Cardiac atrium fibroblast (primary cell): Measurements from ENCODE around the genes HS3ST2 and USP31.

DNA sequence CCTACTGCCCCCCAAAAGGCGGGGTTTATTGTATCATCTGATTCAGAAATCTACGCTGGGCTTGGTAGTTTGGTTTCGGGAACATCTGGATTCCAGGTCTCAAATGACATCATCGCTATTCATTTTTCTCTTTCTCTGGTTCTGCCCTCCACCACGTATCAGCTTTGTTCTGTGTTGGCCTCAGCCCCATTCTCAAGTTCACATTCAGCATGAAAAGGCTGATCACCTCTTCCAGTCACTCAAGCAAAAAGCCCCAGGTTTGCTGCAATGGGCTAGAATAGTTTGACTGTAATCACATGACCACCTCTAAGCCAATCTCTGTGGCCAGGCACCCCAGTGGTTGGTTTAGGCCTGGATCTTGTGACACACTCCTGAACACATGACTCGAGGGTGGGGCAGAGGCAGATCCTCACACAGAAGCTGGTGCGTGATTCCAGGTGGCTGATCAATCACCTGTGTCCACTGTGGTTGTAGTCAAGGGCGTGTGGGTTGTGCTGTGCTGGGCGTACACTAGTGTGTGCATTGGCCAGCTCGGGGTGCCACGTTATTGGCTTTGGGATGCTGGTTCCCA is 11.8 kb downstream of the EEF2K start:
- RAMPAGE, long total RNA: no peak

DNA sequence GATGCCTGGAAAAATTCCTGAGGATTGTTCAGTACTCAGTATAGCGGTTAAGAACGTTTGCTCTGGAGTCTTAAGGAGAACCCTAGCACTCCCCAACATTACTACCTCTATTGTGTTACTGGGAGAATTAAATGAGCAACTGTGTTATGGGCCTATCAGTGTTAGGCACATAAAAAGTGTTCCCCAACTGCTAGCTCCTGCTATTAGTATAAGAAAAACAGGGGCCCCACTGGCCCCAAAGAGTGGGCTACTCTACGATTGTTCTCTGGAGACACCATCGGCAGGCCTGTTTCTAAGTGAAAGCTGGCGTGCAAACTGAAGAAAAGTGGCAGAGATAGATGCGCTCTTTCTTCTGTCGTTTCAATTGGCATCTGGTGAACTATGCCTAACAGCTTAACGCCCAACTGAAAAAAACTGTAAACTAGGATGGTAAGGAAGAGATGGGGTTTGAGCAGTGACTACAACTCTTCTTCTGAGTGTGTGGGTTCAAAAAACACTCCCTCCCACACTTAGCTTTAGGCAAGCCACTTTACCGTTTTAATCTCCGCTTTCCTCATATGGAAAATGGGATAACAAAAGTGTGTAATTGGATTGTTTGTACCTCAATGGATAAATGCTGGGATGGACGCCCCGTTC is 1.3 kb downstream of the CDR2 start:
- RAMPAGE, long total RNA: no peak

- RAMPAGE, long total RNA: no peak
Measured at GRCh38 chr16:22406051-22406454, 31.6 kb upstream of the CDR2 start.

DNA sequence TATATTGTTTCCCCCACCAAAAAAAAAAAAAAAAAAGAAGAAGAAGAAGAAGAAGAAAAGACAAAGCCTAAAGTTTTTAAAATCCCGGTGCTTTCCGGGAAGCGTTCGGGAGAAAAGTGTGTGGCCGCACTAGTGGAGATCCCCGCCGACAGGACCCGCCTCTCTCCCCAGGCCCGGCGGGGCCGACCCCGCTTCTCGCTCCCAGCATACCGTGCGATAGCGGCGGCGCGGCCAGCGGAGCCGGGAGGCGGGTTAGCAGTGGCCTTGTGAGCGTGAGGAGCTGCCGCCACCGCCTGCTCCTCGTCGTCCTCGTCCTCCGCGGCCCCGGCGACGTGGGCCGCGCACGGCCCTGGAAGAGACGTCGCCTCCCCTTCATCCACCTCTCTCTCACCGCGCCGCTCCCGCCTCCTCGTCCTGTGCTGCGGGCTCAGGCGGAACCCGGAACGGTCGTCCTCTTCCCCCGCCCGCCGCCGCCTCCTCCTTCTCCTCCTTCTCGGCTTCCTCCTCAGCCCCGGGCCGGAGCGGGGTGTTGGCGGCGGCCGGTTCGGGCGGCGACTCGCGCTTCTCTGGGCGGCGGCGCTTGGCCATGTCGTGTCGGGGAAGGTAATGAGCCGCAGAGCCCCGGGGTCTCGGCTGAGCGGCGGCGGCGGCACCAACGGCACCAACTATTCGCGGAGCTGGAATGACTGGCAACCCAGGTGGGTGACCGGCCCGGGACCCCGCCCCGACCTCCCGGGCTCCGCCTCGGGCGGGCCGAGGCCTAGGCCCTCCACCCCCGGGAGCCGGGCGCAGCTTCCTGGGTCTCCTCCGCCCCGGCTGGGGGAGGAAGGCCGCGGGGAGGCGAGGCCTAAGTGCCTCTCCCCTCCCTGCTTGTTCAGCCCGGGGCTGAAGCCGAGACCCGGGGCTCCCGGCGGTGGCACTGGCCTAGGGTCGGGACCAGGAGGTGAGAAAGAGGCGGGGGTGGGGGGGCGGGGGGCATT is 62.7 kb upstream of the CDR2 start:
- RAMPAGE, long total RNA: no peak

DNA sequence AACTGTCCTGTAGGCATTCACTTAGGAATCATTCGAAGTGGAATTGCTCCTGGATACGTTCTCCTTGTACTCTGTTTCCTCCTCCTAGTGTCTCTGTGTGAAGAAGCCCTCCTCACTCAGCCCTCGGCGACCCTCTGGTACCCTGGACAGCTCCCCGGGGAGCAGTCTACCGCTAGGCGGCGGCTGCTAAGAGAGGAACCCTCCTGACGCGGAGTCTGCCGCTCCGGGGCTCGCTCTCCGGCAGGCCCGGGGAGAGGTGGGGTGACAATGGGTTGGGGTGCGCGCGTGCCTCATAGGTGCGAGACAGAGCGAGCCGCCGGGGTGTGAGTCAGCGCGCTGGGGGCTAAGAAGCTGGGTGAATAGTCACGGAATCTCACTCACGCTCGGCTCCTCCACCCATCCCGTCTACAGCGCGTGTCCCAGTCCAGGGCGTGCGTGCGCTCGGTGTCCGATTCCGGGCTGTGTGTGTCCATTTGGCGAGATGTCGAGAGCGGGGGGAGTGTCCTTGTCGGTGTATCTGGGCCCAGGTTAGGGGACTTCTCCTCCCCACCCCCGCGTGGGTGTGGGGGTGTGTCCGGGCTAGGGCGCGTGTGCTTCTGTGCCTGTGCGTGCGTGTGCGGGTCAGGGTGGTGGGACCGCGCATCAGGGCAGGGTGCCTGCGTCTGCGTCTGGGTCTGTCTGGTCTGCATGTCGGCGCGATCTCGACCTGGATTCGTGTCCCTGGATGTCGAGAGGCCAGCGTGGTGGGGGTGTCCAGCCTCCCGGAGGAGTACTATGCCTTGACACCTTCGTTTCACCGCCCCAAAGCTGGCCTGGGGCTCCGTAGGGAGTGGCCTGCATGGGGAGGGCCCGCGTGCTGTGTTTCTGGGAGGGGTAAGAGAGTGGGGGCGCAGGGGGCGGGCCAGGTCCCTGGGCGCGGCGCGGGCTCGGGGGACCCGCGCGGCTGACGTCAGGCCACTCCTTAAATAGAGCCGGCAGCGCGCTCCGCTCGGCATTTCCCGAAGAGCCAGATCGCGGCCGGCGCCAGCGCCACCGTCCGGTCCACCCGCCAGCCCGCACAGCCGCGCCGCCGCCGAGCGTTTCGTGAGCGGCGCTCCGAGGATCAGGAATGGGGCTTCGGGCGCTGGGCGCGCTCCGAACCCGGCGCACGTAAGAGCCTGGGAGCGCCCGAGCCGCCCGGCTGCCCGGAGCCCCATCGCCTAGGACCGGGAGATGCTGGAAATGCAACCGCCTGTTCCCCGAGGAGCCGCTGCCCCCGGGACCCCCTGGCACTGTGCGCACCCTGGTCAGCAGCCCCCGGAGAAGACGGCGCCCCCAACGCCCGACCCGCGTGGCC is at the start of gene HS3ST2:
HS3ST2 (plus strand) TSS at position 991 of the 1,336 bp plus-strand sequence.
- RAMPAGE, long total RNA: no peak

GRCh38 chr16:22912600-22912799 is 98.5 kb downstream of the HS3ST2 start:
- RAMPAGE, long total RNA: no peak

GRCh38 chr16:23108031-23108725 is 41.1 kb downstream of the USP31 start:
- RAMPAGE, long total RNA: no peak

DNA sequence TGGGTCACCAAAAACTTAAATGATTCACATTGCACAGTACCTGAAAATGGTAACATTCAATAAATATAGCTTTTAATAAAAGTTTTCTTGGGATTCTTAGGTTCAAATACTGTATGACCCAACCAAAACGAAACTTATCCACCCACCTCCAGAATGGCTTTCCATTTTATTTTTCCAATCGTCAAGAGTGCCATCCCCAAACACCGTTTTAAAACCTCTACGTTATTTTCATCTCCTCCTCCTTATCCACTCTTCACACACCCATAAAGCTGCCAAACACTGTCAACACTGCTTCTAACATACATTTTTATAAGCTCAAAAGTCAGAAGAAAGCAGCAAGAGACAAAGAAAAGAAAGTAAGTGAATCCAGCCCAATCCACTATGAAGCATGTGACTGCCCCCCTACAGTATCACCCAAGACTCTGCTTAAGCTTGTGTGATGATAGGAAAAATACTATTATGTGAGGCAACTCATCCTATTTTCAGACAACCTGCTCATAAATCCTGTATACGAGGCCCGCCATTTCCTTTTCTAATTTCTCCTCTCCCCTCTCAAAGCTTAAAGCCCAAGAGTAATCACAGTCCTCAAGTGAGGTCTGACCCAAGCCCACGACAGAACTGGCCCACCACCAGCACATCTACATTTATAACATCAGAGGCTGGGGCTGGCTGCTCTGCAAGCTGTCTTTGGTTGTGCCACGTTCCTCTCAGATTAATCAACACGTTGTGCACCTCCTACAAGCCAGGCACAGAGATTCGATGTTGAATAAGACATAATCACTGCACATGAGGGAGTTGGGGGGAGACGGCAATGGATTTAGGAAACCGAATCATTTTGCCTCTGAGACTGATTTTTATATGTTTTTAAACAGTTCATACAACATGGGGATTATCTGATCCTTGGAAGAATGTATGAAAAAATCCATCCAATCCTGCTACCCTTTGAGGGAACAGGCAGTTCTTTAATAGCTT is 16.3 kb downstream of the USP31 start:
- RAMPAGE, long total RNA: no peak

- RAMPAGE, long total RNA: no peak
Measured at GRCh38 chr16:23146918-23147771, 2.1 kb downstream of the USP31 start.

GRCh38 chr16:23149125-23149908 is at the start of gene USP31:
Gene USP31 (minus strand): TSS chr16:23149452.
- RAMPAGE, long total RNA: no peak

- RAMPAGE, long total RNA: no peak
Measured at GRCh38 chr16:23279636-23280250, 22.4 kb upstream of the SCNN1B start.

GRCh38 chr16:23355391-23355817 is 53.3 kb downstream of the SCNN1B start:
- RAMPAGE, long total RNA: no peak

DNA sequence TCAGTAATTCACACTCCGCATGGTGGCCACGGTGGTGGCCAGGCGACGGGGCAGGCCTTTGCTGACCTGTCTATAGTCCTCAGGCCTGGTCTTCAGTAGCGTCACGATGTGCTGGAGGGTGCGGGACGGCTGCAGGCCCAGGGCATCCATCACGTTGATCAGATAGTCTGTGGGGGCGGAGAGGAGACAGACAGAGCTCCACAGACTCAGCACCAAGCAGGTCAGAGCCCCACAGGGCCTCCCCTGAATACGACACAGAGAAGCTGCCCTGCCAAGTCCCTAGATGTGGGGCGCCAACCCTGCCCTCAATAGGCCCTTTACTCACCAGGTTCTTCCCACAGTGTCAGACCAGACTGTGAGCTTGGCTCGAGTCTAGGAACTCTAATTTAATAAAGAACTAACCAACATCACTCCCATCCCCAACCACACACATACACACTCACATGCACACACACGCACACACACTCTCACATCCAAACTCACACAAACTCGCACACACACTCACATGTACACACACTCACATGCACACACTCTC is 64.0 kb downstream of the COG7 start:
- RAMPAGE, long total RNA: no peak

DNA sequence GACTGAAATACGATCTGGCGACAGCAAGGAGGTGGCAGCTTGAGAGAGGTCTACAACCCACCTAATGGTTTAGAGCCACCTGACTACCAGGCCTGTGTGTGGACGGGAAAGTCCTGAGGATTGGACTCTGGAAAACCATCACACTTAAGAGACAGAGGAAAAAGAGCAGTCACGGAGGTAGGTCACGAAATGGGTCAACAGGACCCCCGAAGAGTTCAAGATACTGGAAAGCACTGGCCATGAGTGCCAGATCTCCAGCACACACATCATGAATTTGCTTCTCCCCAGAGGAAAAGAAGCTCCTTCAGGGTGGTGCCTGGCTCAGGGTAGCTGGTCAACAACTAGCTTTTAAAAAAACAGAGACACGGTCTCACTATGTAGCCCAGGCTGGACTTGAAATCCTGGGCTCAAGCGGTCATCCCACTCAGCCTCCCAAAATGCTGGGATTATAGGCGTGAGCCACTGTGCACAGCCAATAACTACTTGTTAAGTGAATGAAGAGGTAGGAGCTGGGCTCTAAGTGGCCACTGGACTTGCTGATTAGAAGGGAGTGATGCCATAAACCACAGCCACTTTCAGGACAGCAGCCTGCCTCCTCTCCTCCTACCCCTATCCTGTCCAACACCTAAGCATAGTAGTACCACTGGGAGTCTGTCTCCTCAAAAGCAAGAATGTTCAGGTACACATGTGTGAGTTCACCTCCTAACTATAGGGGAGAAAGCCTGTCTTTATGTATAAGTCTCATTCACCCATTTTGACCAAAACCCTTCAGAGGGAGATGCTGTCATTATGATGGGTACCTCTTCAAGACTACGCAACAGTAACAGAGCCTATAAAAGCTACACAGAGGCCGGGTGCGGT is 12.1 kb upstream of the COG7 start:
- RAMPAGE, long total RNA: no peak

DNA sequence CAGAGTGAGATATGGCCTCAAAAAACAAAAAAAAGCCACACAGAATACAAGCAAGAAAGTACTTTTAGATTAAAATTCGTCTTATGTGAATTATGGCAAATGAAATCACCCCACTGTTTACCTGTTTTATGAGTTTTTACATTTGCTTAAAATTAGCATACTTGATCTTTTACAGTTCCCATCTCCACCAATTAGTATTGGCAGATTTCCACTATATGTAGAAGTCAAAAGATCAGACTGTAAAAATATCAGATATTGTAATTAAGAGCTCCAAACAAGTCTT is 12.9 kb upstream of the COG7 start:
- RAMPAGE, long total RNA: no peak

GRCh38 chr16:23479136-23480136 is 26.4 kb upstream of the COG7 start:
- RAMPAGE, long total RNA: no peak

GRCh38 chr16:23508509-23509567 is 1.5 kb downstream of the GGA2 start:
- RAMPAGE, long total RNA: no peak

- RAMPAGE, long total RNA: no peak
Measured at GRCh38 chr16:23538488-23538964, 18.6 kb downstream of the EARS2 start.

DNA sequence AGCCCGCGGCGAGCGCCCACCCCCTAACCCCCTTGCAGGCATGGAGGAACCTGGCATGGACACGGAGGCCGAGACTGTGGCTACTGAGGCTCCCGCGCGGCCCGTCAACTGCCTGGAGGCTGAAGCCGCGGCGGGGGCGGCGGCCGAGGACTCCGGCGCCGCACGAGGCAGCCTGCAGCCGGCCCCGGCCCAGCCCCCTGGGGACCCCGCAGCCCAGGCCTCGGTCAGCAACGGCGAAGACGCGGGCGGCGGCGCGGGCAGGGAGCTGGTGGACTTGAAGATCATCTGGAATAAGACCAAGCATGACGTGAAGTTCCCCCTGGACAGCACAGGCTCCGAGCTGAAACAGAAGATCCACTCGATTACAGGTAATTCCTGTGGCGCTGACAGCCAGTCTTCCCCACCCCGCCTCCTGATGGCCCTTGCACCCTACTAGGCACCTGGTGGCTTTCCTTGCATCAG is 416 bp downstream of the UBFD1 start:
- RAMPAGE, long total RNA: no peak

GRCh38 chr16:23596894-23597515 is 889 bp upstream of the NDUFAB1 start:
- RAMPAGE, long total RNA: no peak